Measurements from ENCODE around the gene BTBD10.

GRCh38 chr11:12379816-12381052 is 2.9 kb downstream of the PARVA start:
- PRO-cap: no peak

DNA sequence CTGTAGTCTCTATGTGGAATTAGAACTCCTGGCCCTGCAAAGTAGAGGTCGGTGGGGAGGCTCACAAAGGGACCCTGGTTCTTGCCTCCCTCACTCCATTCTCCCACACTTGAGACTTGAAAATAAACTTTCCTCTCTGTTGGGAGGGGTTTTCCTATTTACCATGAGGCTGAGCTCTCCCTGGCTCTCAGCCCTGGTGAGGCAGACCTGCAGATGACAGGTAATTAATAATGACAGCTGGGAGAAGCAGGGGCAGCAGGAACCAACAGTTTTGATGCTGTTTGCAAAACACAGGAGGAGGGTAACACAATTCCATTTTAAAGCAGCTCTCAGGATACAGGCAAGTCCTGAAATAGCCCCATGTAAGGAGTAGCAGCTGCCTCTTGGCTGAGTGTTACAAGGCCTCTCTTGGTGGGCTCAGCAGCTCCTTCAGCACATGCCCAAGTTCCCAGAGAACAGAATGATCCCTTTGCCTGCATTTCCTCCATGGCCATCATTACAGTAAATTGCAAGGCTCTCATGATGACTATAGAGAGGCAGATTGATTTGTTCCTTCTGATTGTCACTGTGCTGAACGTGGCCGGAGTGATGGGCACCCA is 13.3 kb downstream of the PARVA start:
- PRO-cap: unidirectional peak, minus-strand start at position 103 of the sequence

- PRO-cap: bidirectional peak, plus-strand start at chr11:12398289, minus-strand start at chr11:12398067
These were observed 20.7 kb downstream of the PARVA start for GRCh38 chr11:12398191-12398390.

GRCh38 chr11:12477684-12478087 is 100.3 kb downstream of the PARVA start:
- PRO-cap: no peak

DNA sequence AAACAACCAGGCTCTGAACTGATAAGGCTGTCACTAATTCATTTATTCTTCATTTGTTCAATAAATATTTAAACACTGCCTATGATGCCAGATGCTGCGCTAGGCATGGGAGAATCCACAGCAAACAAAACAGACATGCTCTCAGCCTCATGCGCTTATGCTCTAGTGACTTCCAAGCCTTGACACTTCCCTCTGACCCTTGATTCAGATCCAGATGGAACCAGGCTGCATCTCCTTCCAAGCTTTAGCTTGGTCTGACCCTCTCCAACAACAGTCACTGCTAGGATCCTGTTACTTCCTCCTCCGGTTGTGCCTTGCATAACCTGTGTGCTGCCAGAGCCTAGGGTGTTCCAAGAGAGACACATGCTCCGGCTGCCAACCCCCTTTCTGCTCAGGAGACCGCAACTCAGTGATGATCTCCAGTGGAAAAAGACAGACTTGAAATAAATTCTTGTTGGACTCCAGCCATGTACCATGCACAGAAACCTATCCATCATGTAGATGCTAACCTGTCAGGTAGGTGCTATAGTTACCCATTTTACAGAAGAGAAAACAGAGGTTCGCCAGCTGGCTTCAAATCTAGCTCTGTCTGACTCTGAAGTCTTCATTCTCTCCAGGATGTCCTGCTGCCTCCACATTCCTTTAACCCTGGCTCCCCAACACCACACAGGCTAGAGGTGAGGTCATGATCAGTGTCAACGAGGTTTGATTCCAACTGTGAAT is 136.3 kb upstream of the TEAD1 start:
- PRO-cap: bidirectional peak, plus-strand start at position 336 of the sequence, minus-strand start at position 256 of the sequence

- PRO-cap: no peak
These were observed 95.5 kb downstream of the TEAD1 start for GRCh38 chr11:12769316-12770440.

DNA sequence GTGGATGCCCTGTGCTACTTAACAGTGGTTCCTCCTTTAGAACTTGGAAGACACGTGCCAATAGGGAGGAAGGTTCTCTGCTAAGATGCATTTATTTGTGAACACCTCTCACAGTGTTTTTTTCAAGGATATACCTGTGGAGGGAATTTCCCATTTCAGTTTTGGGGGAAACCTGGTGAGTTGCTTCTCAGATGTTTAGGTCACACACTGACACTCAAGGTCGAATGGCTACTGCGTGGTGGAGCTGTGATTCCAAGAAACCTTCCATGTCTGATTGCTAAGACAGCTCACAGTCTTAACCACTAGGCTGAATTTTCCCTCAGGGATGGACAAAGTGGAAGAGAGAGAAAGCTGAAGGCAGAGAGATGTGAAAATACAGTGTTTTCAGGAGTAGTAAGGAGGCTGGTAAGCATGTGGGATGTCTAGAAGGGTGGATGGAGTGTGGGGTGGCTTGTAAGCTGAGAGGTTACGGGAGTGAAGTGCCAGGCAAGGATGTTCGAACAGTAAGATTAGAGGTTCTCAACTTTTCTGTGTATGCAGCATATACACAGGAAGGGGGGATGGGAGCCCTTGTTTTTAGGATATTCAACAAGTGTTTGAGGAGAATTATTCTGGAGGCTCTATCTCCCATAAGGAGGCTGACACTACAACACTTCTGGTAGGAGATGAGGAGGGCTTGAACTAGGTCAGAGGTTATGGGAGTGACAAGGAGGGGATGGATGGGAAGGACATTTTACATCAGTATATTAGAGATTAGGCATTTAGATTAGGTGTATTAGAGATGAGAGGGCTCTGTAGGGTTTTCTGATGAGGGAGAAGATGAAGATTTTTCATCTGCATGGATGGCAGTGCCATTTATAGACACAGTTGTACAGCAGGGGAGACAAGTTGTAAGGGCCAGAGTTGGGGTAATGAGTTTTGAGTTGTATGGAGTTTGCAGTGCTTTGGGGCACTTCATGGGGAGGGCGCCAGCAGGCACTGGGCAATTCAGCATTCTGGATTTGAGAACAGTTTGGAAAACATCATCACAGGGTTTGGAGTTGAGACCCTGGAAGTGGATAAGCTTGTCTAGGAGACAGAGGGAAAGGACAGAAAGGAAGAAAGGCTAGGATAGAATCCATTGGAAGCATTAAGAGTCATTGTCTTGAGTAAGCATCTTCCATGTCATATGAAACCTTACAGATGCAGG is 109.6 kb downstream of the TEAD1 start:
- PRO-cap: no peak

DNA sequence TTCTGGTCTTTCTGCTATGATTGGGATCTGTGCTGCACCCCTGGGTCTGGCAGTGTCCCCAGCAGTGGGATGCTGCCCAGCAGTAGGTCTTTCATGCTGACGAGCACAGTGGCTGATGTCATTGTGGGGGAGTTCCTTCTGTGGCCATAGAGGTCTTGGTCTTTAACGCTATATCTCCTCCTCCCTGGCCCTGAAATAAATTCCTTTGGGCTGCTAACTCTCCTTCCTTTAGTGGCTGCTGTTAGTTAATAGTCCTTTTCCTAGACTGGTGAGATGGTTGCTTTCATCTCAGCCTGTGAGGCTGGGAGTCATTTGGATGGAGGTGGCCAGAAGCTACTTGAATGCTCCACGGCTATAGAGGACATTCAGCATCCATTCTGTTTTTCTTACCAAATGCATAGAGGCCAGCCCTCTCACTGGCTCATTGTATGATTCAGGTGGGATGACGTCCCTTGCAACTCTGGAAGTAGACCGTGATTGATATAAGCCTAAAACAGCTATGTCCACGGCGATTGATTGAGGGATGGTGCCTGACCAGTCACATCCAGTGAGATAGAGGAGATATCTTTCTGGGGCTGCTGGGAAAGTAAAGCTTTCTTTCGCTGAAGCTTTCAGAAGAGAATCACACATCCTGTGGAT is 136.5 kb downstream of the TEAD1 start:
- PRO-cap: unidirectional peak, minus-strand start at position 54 of the sequence

DNA sequence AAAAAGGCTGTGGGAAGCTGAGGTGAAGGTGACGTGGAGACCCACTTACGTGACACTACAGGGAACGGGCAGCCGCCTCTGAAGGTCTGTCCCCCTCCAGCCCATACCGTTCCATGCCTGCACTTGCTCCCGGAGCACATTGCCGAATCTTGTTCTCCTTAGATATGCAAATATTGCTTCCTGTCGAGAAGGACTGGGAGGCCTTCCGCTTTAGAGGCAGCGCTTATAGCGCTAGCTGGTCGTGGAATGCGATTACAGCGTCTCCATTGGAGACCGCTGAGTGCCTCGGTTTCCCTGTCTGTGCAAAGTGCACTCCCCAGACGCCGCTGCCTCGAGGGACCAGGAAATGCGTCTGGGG is 559 bp upstream of the RASSF10 start:
- PRO-cap: unidirectional peak, plus-strand start at position 213 of the sequence

GRCh38 chr11:13140349-13141031 is 131.4 kb downstream of the RASSF10 start:
- PRO-cap: no peak

DNA sequence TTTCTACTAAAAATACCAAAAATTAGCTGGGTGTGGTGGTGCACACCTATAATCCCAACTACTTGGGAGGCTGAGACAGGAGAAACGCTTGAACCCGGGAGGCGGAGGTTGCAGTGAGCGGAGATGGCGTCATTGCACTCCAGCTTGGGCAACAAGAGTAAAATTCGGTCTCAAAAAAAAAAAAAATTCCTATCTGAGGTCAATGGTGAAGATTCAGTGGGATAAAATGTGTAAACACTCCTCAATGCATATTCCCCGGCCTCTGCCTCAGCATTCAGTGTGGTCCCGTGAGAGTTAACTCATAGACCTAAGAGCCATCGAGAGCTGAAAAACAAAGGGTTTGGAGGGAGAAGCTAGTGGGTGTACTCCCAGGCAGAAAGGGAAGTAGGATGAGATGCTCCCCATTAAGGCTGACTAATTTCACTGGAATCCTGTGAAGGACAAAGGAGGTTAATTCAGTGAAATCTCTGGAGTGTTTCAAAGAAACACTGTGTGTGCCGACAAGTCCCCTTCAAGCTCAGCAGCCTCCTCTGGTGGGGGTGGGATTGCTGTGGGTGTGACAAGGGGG is 61.7 kb upstream of the BMAL1 start:
- PRO-cap: no peak

DNA sequence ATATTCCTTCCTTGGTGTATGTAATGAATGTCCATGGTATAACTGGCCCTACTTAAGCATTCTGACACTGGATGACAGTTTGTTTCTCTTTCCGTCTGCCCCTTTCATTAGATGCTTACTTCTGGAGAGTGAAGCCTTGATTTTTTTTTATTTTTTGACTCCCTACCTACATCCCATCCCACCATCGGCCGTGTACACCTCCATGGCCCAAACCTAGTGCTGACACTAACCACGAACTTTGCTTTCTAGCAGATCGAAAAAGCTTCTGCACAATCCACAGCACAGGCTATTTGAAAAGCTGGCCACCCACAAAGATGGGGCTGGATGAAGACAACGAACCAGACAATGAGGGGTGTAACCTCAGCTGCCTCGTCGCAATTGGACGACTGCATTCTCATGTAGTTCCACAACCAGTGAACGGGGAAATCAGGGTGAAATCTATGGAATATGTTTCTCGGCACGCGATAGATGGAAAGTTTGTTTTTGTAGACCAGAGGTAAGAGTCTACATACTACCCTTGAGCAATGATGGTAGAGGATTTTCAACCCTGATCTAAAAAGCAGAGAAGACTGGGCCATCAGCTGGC is 91.0 kb downstream of the BTBD10 start:
- PRO-cap: no peak

DNA sequence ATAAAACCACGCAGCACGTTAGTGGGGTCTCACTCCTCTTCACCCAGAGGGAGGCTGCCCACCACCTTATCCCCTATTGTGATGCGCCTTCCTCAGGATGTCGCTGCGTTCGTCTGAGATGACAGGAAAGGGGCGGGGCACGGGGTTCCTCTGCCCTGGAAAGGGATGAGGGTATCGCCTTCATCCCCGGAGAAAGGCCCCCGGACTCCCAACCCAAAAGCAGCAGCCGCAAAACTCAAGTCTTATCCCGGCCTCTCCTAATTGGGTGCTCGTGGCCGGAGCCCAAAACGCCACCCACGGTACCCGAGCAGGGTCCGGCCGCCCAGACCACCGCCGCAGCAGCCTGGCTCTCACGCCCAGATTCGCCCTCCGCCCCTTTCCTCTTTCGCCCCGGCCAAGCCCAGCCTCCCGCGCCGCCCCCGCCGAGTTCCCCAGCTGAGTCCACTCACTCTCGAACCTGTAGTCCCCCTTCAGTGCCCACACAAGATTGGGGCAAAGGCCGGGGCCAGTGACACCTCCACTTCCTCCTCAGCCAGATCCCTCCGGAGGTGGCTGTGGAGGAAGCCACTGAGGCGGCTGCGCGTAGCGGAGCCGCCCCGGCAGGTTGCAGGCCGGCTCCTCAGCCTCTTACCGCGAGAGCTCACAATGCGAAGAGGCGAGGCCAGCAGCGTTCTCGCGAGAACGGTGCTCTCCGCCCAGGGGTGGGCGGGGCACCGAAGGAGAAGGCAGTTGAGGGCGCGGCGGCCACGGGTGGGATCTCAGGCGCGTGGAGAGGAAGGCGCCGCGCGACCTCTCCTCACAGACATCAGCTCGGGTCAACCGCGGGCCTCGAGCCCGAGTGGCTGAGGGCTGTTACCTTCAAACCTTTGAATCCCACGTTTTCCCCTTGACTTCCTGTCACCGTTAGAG is at the start of gene BTBD10:
BTBD10 (minus strand) TSS at position 580 of the 909 bp plus-strand sequence.
- PRO-cap: bidirectional peak, plus-strand start at position 728 of the sequence, minus-strand start at position 629 of the sequence

- PRO-cap: no peak
These were observed 93.5 kb upstream of the SPON1 start for GRCh38 chr11:13868845-13869504.

- PRO-cap: no peak
These were observed 112.5 kb downstream of the SPON1 start for GRCh38 chr11:14074993-14075516.

- PRO-cap: no peak
These were observed 128.1 kb downstream of the SPON1 start for GRCh38 chr11:14090540-14091149.

GRCh38 chr11:14258003-14258775 is 100.8 kb downstream of the RRAS2 start:
- PRO-cap: no peak

GRCh38 chr11:14272074-14272865 is 86.7 kb downstream of the RRAS2 start:
- PRO-cap: no peak

GRCh38 chr11:14362462-14362947 is 3.5 kb upstream of the RRAS2 start:
- PRO-cap: no peak

DNA sequence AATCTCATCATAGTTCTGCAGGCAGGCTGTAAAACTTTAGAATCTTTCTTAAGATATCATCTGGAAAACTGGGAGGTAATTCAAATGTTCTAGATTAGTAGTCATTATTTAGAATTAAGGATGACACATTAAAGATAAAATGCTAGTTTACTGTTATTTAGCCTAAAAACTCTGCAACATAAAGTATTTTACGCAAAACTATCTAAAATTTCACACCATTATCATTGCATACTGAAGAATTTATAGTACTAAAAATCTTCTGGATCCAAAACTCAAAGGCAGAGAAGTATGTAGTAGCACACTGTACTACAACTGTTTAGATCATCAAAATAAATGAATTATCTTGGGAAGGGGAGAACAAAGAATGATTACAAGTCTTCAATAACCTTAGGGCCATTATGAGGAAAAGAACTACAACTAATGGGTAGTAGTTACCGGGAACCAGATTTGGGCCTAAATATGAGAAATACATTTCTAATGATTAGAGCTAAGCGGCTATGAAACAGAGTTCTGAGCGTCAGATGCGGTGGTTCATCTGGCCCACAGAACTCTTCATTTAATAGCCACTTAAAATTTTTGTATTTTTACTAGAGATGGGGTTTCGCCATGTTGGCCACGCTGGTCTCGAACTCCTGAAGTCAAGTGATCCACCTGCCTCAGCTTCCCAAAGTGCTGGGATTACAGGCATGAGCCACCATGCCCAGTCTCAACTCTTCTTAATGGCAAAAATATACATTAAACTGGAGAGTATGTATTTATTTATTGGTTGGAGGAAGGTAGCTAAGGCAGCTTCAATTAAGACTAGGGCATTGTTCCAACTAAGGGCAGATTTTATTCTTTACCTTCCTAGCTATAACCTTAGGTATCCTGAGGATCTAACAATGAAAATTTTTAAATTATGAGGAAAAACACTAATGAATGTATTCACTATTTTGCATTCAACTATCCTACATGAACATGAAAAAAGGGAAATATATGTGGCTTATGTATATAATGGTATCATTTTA is 4.3 kb downstream of the COPB1 start:
- PRO-cap: no peak

Data from fallopian tube (tissue), 1 donor.